SP-49 (cell line): Measurements from ENCODE around the genes AVL9 and NPSR1.

DNA sequence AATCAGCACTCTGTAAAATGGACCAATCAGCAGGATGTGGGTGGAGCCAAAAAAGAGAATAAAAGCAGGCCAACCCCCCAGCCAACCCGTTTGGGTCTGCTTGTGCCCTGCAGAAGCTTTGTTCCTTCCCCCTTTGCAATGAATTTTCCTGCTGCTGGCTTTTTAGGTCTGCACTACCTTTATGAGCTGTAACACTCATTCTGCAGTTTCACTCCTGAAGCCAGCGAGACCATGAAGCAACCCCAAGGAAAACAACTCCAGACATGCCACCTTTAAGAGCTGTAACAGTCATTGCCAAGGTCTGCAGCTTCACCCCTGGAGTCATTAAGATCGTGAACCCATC is 135.3 kb upstream of the PDE1C start:
- PRO-cap: no peak

DNA sequence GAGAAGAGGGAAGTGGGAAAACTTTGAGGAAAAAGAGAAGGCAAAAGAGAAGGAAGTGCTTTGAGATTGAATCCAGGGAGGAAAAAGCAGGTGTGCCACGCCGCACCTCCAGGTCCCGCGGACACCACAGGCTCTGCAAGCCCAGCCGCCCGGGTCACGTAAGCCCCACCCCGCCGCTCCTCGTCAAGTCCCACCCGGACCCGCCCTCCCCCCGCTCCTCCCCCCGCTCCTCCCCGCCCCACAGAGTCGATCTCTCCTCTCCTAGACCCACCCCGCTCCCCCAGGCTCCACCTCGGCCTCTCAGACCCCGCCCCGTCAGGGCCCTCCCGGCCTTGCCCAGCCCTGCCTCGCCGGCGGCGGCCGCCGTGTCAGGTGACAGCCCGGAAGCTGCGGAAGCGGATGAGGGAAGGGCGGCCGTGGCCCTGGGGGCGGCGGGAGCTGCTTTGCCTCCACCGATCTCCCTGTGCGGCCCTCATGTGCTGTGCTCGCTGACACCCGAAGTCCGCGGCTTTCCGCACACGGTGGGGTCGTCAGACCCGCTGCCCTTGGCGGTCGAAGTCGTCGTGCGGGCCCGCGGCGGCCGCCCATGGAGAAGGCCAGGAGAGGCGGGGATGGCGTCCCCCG is at the start of gene AVL9:
Gene AVL9 (plus strand): TSS at position 366 of the 624 bp plus-strand sequence.
- PRO-cap: bidirectional peak, plus-strand start at position 398 of the sequence, minus-strand start at position 135 of the sequence

- PRO-cap: bidirectional peak, plus-strand start at chr7:32496129, minus-strand start at chr7:32495949
Measured at GRCh38 chr7:32495771-32496626, 710 bp downstream of the AVL9 start.

DNA sequence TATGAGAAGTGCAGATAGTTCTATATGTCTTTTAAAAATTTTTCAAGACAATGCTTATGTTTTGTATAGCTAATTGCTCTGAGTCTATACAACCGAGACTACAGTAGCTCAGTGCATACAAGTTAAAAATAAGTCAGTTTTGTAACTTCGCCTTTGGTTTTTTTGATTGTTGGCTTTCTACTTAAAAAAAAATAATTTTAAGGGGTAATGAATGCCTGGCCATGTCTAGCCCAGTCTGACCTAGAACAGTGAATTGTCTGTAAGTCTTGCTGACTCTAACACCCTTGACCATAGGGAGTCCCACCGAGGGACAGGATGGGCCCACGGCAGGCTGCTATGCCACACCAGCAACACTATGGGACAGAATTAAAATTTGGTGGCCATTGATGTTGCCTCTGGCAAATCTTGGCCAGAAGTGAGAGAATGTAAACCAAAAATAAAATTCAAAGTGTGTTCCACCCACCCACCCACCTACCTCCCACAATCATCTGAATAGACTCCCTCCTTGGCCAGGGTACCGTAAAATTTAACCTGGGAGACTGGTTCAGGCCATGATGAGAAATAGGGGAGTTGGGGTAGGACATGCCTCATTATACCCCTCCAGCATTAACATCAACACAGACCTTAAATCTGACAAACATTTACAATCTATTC is 32.2 kb downstream of the AVL9 start:
- PRO-cap: no peak

- PRO-cap: no peak
Measured at GRCh38 chr7:32865891-32866723, 25.5 kb downstream of the KBTBD2 start.

DNA sequence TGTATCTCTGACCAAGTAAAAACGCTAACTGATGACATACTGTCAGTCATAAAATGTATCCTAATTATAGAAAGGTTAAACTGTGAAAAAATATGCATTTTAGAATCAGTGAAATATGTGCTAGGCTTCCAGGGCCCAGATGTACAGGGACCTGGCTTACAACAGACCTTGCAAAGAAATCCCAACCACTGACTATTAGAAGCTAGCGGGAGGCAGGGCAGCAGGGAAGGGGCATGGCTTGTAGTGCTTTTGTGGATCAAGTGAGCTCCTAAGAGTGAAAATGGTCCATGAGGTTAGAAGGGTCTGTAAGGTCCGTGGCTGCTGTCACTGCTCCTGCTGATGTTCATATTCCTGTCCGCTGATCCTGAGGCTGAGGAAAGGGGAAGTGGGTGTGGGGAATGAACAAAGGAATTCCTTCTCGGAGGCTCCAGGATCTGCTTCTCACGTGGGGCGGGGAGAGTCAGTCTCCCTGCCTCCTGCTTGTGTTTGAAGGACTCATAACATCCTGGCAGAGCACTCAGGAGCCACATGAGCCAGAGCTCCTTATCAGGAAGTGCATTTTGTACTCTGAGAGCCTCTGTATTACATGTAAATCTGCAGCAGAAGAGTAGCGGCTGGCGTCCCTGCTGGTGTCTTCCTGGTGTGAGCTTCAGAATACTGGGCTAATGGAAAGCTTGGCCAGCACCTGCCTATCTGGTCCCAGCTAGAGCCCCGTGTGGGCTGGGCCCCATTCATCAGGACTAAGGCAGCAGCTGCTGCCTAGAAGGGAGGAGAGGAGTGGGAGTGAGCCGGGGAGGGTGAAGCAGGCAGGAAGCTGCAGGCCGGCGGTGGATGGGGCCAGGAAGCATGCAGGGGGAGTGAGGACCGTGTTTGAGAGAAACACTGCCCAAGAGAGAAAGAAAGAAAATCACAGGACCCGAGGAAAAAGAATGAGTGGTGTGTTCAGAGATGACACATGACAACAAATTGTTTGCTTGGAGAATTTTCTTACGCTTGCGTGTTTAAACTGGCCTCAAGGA is 41.0 kb downstream of the FKBP9 start:
- PRO-cap: no peak

DNA sequence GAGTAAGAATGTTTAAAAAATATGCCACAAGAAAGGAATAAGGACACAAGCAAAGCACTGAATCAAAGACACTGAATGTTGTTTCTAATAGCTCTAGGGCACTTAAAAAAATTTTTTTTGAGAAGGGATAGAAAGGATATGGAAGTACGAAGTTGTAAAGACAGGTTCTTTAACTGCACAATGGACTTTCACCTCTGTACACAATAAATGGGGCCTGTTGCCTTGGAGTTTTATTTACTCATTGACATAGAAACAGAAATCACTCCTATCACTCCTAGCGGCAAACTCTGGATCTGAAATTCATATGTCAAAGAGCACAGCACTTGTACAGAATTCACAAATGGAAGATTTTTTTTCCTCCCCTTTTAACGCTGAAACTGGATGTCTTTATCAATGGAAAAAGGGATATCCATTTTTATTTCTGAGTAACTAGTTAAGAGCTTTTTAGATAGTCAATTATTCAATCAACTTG is 18.3 kb downstream of the NT5C3A start:
- PRO-cap: no peak

DNA sequence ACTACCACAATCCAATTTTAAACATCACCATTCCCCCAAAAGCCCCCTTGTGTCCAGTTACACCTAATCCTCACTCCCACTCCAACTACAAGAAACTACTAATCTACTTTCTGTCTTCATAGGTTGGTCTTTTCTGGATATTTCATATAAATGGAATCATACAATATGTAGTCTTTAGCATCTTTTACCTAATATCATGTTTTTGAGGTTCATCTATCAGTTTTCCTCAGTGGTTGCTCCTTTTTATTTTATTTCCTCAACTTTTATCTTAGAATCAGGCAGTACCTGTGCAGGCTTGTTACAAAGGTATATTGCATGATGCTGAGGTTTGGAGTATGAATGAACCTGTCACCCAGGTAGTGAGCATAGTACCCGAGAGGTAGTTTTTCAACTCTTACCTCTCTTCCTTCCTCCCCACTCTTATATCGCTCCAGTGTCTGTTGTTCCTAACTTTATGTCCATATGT is 273.1 kb downstream of the BBS9 start:
- PRO-cap: no peak

DNA sequence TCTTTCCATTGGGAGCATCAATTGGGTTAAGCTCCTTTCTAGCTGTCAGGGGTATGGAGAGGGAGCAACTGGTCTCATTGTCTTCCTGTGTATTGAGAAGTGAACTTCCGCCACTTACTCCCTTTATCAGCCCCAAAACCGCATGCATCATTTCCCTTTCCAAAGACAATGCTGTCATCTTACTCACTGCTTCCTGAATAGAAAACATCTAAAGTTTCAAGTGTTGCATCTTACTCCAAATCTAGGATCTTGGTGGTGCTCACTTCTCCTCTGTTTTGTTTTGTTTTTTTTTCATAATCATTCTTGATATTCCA is 371.7 kb downstream of the BMPER start:
- PRO-cap: no peak

- PRO-cap: no peak
Measured at GRCh38 chr7:34658066-34658520, at the start of gene NPSR1. NPSR1 (plus strand) TSS chr7:34658218.

DNA sequence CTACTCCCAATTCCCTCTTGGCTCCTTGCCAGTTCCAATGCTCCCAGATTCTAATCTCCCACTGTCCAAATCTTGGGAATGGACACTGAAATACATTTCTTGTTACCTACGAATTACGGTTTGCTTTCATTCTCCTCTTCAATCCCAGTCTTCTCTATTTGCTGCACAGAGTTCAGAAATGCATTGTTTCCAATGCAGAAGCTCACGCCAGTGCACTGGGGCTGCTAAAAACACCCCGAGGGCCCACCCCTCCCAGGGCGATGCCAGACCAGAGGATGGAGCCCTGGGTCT is 120.7 kb upstream of the TBX20 start:
- PRO-cap: no peak

DNA sequence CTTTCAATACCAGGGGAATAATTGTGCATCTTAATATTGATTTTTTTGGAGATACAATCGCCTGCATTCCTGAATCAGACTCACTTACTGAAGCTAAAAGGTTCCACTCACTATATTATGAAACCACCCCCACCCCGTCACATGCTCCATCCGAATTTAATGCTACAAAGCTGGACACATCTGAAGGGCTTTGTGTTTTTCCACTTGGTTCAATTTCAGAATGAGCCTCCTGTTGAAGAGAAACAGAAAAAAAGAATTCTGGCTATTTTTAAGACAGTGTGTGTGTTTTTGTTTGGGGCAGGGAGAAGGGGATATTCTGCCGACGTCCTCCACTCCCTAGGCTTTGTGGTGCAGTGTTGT is 165.5 kb upstream of the TBX20 start:
- PRO-cap: no peak

- PRO-cap: no peak
Measured at GRCh38 chr7:35664175-35665003, 30.5 kb downstream of the HERPUD2 start.

- PRO-cap: no peak
Measured at GRCh38 chr7:35680542-35681027, 14.3 kb downstream of the HERPUD2 start.

GRCh38 chr7:35883646-35884029 is 82.8 kb downstream of the SEPTIN7 start:
- PRO-cap: no peak

DNA sequence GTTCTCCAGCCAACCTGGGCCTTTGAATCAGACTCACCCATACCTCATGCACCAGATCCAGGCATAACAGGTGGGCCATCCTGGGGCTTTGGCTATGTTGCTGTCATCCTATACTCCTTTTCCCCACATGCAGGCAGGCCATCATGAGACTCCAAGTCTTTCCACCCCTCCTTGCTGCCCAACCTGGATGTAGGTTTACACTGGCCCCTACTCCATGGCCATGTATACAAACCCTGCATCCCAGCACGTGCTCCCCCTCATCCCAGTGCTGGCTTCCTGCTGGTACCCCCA is 171.5 kb upstream of the EEPD1 start:
- PRO-cap: no peak

DNA sequence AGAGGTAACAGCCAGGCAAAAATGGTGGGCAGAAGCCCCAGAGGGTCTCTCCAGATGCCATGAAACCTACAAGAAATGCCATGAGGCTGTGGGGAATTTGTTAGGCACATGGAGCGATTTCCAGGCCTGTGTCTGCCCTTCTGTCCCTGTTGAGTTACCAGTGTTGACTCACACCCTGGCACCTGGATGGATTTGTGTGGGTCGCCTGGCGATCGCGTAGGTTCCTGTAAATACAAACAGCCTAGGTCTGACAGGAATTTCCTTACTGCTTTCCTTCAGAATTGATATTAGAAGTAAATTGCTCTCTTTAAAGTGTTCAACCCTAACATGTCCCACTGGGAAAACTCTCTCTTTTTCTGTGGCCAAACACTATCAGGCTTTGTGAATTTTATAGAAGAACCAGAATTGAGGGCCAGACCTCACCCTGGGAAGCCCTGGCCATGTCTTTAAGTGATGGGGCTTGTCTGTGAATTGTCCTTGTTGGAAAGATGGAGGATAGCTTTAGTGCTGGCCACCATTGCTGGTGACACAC is 164.9 kb upstream of the EEPD1 start:
- PRO-cap: no peak

DNA sequence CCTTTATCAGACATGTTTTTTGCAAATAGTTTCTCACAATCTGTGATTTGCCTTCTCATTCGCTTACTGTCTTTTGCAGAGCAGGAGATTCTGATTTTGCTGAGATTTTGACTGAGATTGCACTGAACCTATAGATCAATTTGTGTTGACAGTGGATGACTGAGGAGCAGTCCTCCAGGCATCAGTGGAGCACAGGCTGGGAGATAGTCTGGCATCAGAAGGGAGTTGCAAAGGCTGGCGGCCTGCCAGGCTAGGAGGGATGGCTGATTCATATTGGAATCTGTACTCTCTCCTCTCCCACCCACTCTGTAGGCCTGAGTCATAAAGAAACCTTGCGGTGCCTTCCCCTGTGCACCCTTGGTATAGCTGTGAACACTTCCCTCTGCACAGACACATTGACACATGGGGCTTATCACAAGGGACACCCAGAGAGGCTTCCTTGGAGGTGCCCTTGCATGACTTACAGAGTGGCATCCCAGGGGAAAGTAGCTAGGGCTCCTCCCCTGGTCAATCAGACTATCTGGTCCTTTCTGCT is 37.6 kb upstream of the EEPD1 start:
- PRO-cap: no peak

DNA sequence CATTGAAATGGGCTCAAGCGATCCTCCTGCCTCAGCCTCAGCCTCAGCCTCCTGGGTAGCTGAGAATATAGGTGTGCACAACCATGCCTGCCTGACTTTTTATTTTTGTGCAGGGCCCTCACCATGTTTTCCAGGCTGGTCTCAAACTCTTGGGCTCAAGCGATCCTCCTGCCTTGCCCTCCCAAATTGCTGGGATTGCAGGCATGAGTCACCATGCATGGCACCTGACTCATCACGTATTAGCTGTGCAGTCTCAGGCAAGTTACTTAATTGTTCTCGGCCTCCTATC is 117.1 kb downstream of the ANLN start:
- PRO-cap: no peak

DNA sequence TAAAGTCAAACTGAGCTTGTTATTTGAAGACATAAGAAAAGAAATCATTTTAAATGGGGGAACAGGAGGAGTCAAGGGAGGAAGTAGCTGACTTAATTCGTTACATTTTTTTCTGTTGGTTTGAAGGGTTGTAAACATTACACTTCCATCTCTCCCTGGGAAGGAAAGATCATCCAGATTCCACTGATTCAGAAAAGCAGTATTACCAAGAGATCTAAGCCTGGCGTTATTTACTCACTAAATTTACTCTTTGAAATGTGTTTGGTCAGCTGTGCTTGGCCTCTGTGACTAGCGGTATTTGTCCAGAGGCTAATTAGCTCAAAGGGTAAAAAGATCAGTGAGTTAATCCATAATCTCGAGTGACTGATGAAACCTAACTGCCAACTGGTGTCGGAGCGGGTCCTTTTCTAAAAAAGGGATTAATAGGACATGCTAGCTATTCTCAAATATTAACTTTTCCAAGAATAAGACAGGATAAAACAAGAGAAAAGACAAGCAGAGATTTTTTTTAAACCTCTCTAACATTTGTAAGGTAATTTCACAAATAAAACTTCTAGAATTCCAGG is 247.2 kb upstream of the AOAH start:
- PRO-cap: no peak